ENCODE measurements around the gene CEP83.

DNA sequence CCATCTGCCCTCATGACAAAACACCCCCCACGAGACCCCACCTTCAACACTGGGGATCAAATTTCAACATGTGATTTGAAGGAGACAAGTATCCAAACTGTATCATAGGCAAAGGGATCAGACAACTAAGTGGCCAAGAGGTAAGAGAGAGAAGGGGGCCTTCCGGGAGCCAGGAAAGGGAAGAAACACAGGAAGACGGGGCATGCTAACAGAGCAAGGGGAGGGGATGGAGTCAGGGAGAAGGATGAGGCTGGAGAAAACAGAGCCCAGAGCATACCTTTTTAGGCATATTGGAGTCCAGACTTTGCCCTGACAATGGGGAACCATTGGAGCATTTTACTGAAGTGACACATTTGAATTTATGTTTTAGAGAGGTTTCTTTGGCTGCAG, 204.4 kb upstream of the NUDT4 start:
- PRO-cap, 2 experiments = no peak in any of the 2 experiments

DNA sequence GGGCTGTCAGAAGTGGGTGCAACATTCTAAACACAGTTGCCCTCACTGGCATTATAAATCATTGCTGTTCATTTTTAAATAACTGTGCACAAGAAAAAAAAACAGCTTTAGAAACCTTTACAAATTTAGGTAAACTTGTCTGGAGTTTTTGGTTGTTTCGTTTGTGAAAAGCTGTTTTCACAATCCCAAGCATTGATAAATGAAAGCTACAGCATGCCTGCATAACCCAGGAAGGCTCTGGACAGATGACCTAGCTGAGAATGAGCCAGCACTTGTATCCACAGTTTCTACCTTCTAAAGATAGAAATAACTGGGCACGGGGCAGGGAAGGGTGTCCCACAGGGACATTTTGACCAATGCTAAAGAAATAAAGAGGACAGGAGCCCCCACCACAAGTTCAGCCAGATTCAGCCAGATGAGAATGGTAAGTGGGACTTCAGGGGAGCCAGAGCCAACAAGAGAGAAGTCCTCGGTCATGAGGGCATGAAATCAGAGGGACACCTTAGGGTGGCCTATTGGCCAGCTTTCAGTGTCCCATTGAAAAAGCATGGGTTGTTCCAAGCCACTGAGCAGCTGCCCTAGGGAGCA, 140.5 kb upstream of the NUDT4 start:
- PRO-cap, 2 experiments = no peak in any of the 2 experiments

- PRO-cap, 2 experiments = no peak in any of the 2 experiments
Measured at GRCh38 chr12:93407022-93408383, 29.8 kb downstream of the NUDT4 start.

DNA sequence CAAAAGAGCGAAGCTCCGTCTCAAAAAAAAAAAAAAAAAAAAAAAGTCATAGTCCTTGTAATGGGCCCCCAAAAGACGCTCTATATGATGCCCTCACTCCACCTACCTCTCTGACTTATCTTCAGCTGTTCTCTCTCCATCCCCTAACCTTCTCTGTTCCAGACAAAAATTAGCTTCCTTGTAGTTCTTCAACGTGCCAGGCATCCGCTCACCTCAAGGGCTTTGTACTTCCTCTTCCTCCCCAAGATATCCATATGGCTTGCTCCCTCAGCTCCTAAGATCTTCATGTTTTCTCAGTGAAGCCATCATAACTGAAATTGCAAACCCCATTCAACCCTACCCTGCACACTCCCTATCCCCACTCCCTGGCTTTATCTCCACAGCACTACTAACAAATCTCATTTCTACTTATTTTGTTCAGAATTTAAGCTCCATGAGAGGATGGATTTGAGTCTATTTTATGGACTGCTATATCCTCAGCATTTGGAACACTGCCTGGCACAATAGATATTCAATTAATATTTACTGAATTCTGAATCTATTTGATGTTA, 27.2 kb downstream of the UBE2N start:
- PRO-cap, 2 experiments = no peak in any of the 2 experiments

- PRO-cap, 2 experiments = no peak in any of the 2 experiments
Measured at GRCh38 chr12:93466979-93467340, 354 bp upstream of the MRPL42 start.

DNA sequence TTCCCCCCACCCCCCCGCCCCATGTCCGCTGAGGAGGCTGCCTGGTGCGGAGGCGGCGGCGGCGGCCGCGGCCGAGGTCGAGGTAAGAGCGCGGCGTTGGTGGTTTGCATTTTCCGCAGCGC, 781 bp upstream of the SOCS2 start:
- PRO-cap, 2 experiments = peak in 2 of 2 experiments; most common plus-strand start position 49 of the sequence (in 2)

- PRO-cap, 2 experiments = no peak in any of the 2 experiments
Measured at GRCh38 chr12:93622366-93622866, 49.9 kb downstream of the SOCS2 start.

- PRO-cap, 2 experiments = no peak in any of the 2 experiments
Measured at GRCh38 chr12:93789191-93789794, 112.1 kb downstream of the CRADD start.

DNA sequence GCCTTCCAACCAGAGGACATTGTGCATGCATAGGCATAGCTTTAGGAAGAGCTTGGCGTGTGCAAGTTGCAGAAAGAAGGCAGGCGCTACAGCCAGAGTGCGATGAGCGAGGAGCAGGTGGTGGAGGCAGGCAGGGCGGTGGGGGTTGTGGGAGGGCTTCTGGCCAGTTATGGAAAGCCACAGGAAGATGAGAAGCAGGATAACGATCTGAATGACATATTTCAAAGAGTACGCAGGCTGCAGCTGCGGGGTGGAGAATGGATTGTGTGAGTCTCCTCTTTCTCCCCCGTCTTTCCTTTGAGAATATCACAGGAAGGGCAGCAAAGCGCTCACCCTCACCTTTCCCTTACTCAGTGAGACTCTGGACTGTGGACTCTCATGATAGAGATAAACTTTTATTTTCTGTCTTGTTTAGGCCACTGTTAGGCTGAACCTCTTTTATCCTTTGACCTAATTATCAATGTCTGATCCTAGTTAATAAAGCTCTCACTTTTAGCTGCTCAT, 48.7 kb upstream of the PLXNC1 start:
- PRO-cap, 2 experiments = no peak in any of the 2 experiments

- PRO-cap, 2 experiments = no peak in any of the 2 experiments
Measured at GRCh38 chr12:94167928-94168484, 19.6 kb downstream of the PLXNC1 start.

DNA sequence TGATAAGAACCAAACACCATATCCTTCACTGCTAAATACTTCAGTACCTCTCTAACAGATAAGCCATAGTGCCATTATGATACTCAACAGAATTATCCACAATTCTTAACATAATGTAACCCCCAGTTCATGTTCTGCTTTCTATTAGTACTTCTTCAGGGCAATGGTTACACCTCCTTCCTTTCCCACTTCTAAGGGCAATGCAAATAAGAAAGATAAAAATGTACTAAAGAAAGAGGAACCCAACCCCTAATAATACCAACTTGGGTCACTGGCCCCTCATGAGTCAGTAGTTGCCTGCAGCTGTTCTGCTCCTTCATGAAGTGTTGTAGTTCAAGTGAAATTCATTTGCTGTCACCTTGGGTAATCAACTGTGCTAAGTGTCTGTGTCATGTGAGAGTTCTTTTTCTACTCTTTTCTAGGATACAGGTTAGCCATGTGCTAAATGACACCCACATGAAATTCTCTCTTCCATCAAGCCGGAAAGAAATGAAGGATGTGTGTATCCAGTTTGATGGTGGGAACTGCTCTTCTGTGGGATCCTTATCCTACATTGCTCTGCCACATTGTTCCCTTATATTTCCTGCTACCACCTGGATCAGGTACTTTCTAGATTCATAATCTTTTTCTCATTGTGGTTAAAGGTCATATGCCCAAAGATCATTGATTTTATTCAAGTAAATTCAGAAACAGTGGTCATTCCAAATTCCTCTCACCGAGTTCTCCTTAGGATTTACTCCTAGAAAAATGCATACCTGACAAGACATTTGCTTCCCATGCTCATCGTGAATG, 91.9 kb downstream of the PLXNC1 start:
- PRO-cap, 2 experiments = no peak in any of the 2 experiments

DNA sequence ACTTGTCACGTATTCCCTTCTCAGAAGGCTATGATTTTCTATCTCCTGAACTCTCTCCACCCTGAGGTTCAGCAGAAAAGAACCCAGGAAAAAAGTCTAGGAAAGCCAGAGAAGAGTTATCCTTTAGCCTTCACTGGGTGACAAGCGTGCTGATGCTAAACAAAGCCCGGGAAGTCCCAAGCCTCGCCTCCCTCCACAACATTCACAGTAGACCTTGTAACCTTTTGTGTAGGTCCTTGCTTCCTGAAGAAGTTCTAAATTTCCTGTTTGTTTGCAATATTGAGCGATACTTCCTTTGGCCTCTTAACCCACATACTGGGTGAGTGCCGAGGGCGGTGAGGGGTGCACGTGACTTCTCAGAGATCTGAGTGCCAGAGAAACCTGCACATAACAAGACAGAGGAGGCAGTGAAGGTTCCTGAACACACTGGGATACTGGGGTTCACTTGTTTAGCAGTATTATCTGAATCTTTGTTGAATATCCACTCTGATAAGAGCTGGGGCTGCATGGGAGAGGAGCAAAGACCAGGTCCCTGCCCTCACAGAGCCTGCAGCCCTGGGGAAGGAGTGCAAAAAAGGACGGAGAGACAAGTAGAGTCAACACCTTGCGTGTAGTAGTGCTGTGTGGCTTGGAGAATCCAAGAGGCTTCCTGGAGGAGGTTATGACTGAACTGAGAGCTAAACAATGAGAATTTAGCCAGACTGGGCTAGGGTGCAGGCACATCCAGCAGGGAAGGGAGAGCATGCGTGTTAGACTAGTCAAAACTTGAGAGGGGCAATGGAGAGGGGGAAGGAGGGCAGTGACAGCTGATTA, 134.4 kb downstream of the PLXNC1 start:
- PRO-cap, 2 experiments = no peak in any of the 2 experiments

DNA sequence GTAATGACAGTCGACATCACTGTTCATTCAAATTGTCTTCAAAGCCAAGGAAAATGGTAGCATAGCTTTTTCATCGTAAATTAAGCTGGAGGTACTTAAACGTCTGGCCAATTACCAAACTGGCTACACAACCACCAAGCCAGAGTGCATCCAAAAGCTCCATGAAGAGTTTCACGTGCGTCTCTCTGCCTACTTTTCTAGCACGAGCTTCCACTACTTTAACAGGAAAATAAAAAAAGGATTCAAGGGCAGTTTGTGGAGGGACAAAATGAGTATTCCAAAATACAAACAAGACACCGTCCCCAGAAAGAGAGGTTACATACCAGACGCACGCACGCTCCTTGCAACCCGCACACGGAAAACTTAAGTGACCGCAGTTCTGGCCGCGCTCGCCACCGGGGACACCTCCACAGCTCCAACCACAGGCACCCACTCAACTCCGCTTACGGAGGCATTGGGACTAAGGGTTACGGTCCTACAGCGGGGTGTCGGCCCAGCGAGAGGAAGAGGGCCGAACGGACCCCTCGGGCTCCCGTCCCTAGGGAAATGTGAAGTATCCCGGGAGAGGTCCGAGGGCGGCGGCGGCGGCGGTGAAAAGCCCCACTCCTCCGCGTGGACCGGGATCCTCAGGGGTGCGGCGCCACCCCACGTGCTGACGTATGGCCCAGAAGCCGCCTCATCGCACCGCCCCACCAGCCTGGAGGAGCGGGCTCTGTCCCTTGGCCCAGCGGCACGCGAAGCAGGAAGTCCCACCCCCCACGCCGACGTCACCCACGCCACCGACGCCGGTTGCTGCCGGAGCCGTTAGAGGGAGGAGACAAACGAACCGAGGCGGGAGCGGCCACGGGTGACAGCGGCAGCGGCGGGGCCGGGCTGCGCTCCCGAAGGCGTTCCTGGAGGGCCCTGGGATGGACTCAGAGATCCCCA, at the start of gene CEP83:
TSS of gene CEP83 (minus strand) at position 634 of the 927 bp plus-strand sequence.
- PRO-cap, 2 experiments = peak in 2 of 2 experiments; most common plus-strand start position 820 of the sequence (in 2); most common minus-strand start position 714 of the sequence (in 2)

DNA sequence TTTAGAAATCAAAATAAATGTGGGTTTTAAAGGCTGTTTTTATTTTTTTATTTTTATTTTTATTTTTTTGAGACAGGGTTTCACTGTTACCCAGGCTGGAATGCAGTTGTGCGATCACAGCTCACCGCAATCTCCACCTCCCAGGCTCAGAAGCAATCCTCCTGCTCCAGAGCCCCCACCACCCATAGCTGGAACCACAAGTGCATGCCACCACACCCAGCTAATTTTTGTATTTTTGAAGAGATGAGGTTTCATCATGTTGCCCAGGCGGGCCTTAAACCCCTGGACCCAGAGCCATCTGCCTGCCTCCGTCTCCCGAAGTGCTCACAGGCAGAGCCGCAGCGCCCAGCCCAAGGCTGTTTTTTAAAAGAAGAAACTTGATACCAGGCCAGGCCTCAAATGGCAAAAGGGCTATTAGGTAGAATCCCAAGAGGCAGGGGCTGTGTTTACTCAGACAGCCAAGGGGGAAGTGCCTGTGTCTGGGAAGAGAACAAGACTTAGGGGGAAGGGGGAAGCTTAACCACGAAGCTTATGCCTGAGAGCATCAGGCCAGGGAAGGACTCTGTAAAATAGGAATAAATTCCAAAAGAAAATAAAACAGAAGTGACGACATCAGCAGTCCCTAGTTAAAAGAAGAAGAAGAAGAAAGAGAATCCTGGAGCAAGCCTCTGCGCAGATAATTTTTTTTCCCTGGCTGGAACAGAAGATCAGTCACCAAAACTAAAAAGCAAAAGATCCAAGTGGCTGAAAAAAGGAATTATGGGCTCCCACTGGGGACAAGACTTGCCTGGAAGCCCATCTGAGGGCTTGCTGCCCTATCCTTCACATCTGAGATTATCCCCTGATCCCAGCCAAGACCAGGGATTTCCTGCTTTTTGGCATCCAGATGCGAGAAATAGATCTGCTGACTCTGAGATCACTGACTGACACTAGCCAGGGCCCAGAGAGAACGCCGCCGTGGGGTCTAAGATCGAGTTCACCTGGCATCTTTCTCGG, 170.5 kb downstream of the NDUFA12 start:
- PRO-cap, 2 experiments = no peak in any of the 2 experiments

GRCh38 chr12:94874742-94875366, 128.6 kb downstream of the NDUFA12 start:
- PRO-cap, 2 experiments = no peak in any of the 2 experiments

GRCh38 chr12:95210308-95211305, 6.7 kb downstream of the FGD6 start:
- PRO-cap, 2 experiments = no peak in any of the 2 experiments

DNA sequence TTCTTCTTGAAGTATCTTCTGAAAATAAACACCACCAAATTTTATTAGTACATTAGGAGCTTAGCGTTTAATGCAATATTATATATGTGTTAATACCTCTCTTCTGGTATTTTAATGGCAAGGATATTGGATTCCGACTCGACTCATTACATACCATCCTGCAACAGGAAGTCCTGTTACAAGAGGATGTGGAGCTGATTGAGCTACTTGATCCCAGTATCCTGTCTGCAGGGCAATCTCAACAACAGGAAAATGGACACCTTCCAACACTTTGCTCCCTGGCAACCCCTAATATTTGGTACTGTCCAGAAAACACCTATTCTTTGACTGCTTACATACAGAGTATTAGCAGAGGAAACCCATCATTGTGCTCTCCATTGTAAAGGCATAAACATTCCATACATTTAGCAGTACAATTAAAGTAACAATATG, 45.2 kb downstream of the VEZT start:
- PRO-cap, 2 experiments = no peak in any of the 2 experiments

GRCh38 chr12:95418059-95418422, 55.9 kb upstream of the METAP2 start:
- PRO-cap, 2 experiments = no peak in any of the 2 experiments

- PRO-cap, 2 experiments = no peak in any of the 2 experiments
Measured at GRCh38 chr12:95647006-95647270, 95.7 kb upstream of the USP44 start.

- PRO-cap, 2 experiments = no peak in any of the 2 experiments
Measured at GRCh38 chr12:95789036-95789968, 1.3 kb downstream of the NTN4 start.